ENCODE data around the gene ZNF714.

GRCh38 chr19:19656546-19657212 is 6.8 kb downstream of the ATP13A1 start:
- PRO-cap, result no peak

DNA sequence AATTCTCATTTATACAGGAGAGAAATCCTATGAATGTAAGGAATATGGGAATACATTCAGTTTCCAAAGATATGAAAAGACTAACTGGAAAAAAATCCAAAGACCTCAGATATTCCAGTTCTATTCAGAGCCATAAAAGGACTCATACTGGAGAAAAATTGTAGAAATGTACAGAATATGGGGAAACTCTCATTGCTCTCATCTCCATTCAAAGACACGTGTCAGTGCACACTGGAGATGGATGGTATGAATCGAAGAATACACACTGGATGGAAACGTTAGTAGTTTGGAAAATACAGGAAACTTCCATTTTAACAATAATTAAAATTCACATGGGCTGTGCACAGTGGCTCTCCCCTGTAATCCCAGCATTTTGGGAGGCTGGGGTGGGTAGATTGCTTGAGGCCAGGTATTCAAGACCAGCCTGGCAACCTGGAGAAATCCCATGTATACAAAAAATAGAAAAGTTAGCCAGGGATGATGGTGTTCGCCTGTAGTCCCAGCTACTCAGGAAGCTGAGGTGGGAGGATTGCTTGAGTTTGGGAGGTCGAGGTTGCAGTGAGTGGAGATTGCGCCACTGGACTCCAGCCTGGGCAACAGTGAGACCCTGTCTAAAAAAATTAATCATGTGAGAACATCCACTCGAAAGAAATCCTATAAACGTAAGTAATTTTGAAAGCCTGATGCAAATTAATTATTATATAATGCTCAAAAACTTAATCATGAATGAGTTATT is 12.7 kb downstream of the ZNF101 start:
- PRO-cap, result no peak

- PRO-cap, result no peak
These were observed 80.3 kb downstream of the ZNF486 start for GRCh38 chr19:20247271-20247767.

GRCh38 chr19:20667550-20667933 is 6.2 kb upstream of the ZNF626 start:
- PRO-cap, result no peak

GRCh38 chr19:21081833-21082926 is at the start of gene ZNF714:
Gene ZNF714, plus strand, starts transcription at chr19:21082203.
- PRO-cap, result unidirectional peak, plus-strand start at chr19:21082147; unidirectional peak, plus-strand start at chr19:21082203

DNA sequence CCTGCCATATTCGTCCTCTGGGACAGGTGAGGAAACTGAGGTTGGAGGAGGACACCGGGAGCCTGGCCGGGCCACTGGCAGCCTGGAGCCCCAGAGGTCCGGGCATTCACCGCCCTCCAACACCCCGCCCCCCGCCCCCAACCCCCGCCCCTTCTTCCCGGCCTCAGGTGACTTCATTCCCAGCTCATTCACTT is 5.1 kb upstream of the ZNF98 start:
- PRO-cap, result no peak

DNA sequence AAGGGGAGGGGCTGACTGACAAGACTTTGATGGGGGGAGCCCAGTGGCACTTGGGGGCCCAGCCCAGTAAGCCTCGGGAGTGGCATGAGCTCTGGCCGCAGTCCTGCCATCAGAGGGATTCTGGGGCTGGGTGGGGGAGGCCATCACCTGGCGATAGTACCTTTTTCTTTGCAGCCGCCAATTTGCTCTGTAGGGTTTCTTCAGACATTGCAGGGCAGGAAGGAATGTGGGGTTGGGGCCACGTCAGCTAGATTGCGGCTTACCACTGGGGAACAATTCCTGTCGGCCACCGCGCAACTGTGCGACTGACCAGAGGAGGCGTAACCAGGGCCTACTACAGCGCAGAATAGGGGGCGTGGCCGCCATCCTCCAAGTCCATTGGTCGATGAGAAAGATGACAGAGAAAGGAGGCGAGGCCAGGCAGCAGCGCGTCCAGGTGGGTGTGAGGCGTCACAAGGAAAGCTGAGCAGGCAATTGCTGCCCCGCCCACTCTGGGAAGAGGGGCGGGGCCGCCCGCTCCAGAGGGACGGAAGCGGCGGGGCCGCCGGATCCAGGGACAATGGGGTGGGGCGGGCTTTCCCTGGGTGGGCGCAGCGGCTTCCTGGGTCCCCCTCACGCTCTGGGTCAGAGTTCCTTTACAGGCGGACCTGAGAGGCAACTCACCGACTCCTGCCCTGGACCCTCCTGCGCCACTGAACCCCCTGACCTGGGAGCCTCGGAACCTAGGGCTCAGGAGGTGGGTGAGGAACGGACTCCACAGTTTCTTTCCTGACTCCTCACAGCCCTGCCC is 101.8 kb upstream of the ZNF492 start:
- PRO-cap, result bidirectional peak, plus-strand start at position 526 of the sequence, minus-strand start at position 307 of the sequence

DNA sequence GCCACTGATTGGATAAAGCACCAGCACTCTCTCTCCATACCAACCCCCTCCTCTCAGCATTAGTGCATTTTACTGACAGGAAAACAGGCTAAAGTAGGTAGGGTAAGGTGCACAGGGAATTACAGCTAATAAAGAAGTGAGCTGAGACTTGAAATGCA is 24.0 kb upstream of the ZNF724 start:
- PRO-cap, result bidirectional peak, plus-strand start at position 56 of the sequence, minus-strand start outside the sequence

GRCh38 chr19:23394307-23394793 is 921 bp downstream of the ZNF91 start:
- PRO-cap, result no peak

- PRO-cap, result no peak
These were observed 609.0 kb downstream of the UQCRFS1 start for GRCh38 chr19:28603953-28604411.

DNA sequence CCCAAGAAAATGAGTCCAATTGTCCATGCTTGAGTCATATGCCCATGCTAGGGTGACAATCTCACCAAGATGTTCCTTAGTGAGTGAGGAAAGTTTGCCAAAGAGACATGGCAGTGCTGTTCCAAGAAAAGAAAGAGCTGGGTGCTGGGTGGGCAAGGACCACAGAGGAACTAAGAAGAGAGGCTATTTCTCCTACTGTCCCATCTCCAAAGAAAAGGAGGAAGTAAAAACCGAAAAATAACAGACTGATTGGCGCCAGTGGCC is 606.8 kb downstream of the UQCRFS1 start:
- PRO-cap, result no peak

- PRO-cap, result bidirectional peak, plus-strand start at chr19:29662838, minus-strand start at chr19:29662755
These were observed 2.6 kb upstream of the PLEKHF1 start for GRCh38 chr19:29662338-29663399.

- PRO-cap, result bidirectional peak, plus-strand start at chr19:29666588, minus-strand start at chr19:29666368
These were observed 826 bp downstream of the PLEKHF1 start for GRCh38 chr19:29665778-29666796.

DNA sequence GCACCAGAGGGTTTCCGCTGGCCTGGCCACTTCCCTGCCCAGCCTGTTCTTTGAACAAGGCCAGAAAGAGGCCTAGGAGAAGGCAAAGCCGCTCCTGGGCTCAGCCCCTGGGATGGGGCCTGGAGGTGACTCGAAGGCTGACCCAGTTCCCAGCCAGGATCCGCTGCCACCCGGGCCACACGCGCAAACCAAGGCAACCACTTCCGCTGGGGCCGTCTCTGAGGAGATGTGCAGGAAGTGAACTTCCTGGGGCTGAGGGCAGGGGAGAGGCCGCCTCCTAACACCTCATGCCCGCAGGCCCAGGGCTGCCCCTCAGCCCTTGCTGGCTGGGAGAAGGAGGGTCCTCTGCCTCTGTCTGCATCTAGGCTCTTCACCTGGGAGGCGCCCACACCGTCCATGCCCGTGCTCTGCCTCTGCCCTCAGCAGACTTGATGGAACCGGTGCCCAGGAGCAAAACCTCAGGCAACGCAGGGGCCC is 15.3 kb downstream of the PLEKHF1 start:
- PRO-cap, result no peak

- PRO-cap, result no peak
These were observed 10.2 kb downstream of the C19orf12 start for GRCh38 chr19:29704774-29705298.

DNA sequence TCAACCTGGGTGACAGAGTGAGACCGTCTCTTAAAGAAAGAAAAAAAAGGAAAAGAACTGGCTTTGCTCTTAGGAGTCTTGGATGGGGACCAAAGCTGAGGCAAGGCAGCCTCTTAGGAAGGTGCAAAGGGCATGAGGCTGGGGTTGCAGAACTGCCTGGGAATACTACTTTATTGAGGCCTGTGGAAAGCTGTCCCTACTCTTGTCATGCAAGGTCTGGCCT is 870 bp upstream of the C19orf12 start:
- PRO-cap, result no peak

- PRO-cap, result no peak
These were observed 65.3 kb downstream of the URI1 start for GRCh38 chr19:30007156-30007824.

GRCh38 chr19:30225268-30226435 is 146.5 kb upstream of the ZNF536 start:
- PRO-cap, result no peak

DNA sequence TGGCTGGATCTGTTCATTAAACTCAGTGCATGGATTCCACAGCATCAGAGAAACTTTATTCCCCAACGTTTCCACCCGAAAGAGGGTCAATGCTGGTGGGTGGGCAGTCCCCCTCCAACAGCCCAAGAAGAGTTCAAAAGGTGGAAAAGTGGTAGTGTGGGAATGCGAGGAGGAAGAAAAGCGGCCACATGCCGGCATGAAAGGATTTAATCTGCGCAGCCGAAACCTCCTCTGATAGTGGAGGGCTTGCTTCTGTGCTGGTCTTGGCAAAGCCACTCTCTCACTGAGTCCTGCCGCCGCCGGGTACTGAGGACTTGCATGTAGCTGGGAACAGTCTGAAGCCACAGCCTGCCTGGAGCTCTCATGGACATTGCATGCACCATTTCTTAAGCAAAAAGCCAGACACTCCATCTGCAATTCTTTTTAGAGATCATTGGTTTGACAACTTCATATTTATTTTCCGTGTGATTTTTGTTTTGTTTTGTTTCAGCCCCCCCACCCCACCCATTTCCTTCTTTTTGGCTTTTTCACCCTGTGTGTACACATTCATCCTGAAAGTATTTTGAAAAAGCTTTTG is 136.2 kb upstream of the ZNF536 start:
- PRO-cap, result no peak

GRCh38 chr19:30305472-30305737 is 66.8 kb upstream of the ZNF536 start:
- PRO-cap, result no peak

Measured in right common carotid artery plus branches (tissue), 1 donor.